Uterus (tissue), 7 donors: ENCODE data around the genes IRX3, IRX6 and CES1.

DNA sequence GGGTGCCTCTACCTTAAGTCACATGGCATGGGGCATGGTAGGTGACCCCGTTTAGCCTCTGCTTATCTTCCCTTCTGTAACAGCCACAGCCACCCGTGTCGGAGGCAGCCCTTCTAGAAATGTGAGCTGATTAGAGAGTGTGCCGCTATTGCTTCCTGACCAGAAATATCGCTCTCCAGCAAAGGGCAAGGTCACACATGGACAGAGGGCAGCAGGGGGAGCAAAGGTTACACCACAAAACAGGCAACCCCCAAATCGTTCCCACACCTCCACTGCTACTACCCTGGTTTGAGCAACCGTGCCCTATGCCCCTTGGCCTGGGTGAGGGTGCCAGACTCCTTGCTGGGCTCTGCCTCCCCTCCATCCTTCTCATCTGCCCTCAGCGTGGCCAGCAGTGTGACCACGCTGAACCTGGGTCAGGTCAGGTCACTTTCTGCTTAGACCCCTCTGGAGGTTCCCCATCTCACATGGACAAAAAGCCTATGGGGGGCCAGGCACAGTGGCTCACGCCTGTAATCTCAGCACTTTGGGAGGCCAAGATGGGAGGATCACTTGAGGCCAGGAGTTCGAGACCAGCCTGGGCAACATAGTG is 8.8 kb upstream of the AKTIP start:
- PRO-cap, 4 experiments, result no peak in any of the 4 experiments
- RAMPAGE, long total RNA, 2 experiments, result no peak in any of the 2 experiments
- RRBS, result no CpG with 5 or more reads among the region's 11 CpGs

DNA sequence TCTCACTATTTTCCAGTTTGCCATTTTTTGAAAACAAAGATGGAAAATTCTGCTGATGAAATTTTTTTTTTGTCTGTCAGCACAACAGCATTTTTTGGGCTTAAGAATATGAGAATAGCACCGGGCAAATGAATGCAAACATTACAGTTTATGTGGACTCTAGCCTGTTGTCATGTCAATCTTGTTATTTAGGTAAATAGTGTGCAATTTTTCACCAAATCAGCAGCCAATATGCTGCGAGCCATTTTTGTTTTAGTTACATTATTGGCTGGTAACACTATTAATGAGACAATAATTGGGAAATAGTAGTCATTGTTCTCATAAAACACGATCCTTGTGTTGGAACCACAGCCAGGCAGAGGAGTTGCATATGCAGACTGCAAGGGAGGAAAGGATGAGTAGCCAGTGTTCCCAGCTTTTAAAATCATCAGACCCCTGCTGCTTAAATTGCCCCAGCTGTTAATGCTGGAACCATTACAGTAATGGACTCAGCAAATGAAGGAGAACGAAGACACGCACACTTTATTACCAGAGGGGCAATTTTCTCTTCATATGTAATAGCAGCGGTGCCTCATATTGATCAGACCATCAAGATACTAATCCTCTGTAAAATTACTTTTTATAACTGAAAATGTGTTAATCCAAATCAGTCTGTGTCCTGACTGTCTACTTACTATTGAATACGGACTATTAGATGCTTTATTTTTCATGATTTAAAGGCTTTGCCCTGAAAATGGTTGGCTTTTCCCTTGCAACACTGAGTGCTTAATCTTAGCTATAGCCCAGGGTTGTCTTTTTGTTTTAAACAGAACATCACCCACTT is 10.7 kb downstream of the FTO start:
- PRO-cap, 4 experiments, result no peak in any of the 4 experiments
- RAMPAGE, long total RNA, 2 experiments, result no peak in any of the 2 experiments
- RRBS, result no CpG with 5 or more reads among the region's 7 CpGs

DNA sequence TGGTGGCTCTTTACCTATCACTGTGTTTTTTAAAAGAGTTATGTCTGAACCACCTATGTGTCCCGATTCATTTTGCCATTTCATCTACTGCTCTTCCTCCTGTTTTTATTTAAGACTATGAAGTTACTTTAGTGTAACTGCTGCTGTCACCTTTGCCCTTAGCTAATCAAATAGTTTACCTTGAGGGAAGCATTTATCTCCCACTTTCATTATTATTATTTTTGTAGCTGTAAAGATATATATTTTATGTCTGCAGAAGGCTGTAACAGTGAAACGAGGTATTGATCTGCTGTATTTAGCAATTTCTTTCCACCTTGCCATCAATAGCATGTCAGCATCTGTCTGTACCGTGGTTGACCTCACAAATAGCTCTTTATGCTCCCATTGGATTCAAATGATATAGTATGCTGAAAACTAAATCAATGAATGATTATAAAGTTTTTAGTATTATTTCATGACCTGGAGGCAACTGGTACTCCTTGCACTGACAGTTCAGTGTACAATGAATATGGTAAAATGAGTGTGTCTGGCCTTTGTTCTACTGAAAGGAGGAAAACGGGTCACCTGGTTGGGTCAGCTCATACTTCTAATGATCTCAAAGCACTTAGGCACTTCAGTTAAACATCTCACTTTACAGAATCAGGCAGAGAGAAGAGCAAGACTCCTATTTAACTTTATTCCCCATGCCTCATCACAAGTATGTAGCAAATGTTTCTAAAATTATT is 19.1 kb downstream of the FTO start:
- PRO-cap, 4 experiments, result no peak in any of the 4 experiments
- RAMPAGE, long total RNA, 2 experiments, result no peak in any of the 2 experiments
- RRBS, result no CpG with 5 or more reads among the region's 4 CpGs

DNA sequence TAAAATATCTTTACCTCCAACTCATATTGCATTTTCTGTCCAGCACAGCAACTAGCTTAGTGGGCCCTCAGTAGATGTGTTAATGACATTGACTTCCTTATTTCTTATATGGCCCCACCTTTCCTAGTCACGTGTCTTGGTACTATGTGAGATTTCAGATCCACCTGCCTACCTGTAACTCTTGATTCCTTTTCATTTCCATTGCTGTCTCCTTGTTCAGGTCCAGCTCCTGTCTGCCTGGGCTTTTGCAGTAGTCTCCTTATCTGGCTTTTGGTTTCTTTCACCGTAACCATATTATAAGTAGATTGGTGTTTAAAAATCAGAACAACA is 71.2 kb downstream of the FTO start:
- PRO-cap, 4 experiments, result no peak in any of the 4 experiments
- RAMPAGE, long total RNA, 2 experiments, result no peak in any of the 2 experiments
- RRBS, result no CpG with 5 or more reads among the region's 2 CpGs

- PRO-cap, 4 experiments, result no peak in any of the 4 experiments
- RAMPAGE, long total RNA, 2 experiments, result no peak in any of the 2 experiments
- RRBS, result no CpG with 5 or more reads among the region's 5 CpGs
Observed at GRCh38 chr16:53946959-53947612, 243.1 kb downstream of the FTO start.

DNA sequence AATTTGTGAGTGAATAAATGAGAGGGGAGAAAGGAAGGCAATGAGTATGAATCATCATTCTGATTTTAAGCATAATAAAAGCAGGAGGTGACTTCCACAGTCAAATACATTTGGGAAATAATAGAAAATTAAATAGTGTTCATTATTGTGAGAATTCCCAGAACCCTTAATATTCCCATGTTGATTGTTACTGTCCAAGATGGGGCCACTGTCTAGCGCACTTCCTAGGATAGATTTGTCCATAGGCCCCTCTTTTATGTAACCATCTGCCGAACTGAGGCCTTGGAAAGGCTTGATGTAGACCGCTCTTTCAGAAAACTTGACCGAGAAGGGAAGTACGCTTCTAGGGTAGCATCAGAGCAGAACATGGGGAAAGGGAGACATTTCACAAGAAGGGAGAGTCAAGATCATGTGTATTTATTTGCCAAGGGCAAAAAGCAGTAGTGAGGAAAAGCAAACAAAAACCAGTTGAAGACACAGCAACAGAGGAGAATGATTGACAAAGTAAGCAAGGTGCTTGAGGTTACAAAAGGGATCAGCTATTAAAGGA is 288.7 kb downstream of the IRX3 start:
- PRO-cap, 4 experiments, result no peak in any of the 4 experiments
- RAMPAGE, long total RNA, 2 experiments, result start-site peak on the plus strand in 1 of 2 experiments, centred at position 126 of the sequence, 5 reads per replicate
- RRBS, result no CpG with 5 or more reads among the region's 5 CpGs

- PRO-cap, 4 experiments, result peak in 4 of 4 experiments; most common plus-strand start chr16:54286393 (in 3); most common minus-strand start chr16:54286205 (in 2)
- RAMPAGE, long total RNA, 2 experiments, result no peak in any of the 2 experiments
- RRBS, result 2% methylated on average over 27 of the region's 89 CpGs
Observed at GRCh38 chr16:54285954-54286856, at the start of gene IRX3. Gene IRX3 (minus strand): TSS chr16:54286787.

DNA sequence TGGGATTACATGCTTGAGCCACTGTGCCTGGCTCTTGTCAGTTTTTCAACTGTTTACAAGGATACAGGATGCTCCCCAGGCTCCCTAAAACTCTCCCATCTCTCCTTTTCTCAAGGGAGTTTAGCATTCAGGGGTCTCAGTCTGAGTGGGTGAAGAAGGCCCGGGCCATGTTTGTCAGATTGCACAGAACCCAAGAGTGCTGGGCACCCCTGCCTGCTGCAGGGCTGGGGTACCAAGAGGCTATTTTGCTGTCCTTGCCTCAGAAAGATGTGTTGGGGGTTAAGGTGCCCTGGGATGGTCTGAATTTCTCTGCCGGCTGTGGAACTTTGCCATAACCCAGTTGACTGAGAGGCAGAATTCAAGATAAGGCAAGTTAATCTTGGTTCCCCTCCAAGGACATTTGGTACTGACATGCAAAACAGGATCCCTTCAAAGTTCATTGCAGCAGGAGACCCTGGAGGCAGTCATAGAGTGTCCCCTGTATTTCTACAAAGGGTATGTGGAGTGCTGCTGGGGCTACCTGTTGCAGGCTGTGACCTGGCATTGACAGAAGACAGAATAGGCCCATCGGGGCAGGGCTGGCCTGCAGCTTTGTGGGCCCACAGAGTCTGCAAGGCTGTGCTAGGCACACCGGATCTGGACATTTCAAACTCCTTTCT is 135.5 kb upstream of the IRX3 start:
- PRO-cap, 4 experiments, result no peak in any of the 4 experiments
- RAMPAGE, long total RNA, 2 experiments, result no peak in any of the 2 experiments
- RRBS, result no CpG with 5 or more reads among the region's 4 CpGs

GRCh38 chr16:54457025-54457372 is 170.4 kb upstream of the IRX3 start:
- PRO-cap, 4 experiments, result no peak in any of the 4 experiments
- RAMPAGE, long total RNA, 2 experiments, result no peak in any of the 2 experiments
- RRBS, result 86% methylated on average over 5 of the region's 10 CpGs

- PRO-cap, 4 experiments, result no peak in any of the 4 experiments
- RAMPAGE, long total RNA, 2 experiments, result no peak in any of the 2 experiments
- RRBS, result no CpG with 5 or more reads among the region's 7 CpGs
Observed at GRCh38 chr16:54873920-54874371, 56.7 kb upstream of the IRX5 start.

DNA sequence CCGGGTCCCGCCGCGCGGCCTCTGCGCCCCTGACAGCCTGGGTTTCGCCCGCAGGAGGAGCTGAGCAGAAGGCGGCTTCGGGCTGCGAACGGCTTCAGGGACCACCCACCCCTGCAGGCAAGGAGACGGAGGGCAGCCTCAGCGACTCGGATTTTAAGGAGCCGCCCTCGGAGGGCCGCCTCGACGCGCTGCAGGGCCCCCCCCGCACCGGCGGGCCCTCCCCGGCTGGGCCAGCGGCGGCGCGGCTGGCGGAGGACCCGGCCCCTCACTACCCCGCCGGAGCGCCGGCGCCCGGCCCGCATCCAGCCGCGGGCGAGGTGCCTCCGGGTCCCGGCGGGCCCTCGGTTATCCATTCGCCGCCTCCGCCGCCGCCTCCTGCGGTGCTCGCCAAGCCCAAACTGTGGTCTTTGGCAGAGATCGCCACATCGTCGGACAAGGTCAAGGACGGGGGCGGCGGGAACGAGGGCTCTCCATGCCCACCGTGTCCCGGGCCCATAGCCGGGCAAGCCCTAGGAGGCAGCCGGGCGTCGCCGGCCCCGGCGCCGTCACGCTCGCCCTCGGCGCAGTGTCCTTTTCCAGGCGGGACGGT is 2.5 kb downstream of the IRX5 start:
- PRO-cap, 4 experiments, result no peak in any of the 4 experiments
- RAMPAGE, long total RNA, 2 experiments, result no peak in any of the 2 experiments
- RRBS, result 18% methylated on average over 16 of the region's 75 CpGs

- PRO-cap, 4 experiments, result no peak in any of the 4 experiments
- RAMPAGE, long total RNA, 2 experiments, result no peak in any of the 2 experiments
- RRBS, result 73% methylated on average over 1 of the region's 6 CpGs
Observed at GRCh38 chr16:55091381-55091592, 160.6 kb downstream of the IRX5 start.

DNA sequence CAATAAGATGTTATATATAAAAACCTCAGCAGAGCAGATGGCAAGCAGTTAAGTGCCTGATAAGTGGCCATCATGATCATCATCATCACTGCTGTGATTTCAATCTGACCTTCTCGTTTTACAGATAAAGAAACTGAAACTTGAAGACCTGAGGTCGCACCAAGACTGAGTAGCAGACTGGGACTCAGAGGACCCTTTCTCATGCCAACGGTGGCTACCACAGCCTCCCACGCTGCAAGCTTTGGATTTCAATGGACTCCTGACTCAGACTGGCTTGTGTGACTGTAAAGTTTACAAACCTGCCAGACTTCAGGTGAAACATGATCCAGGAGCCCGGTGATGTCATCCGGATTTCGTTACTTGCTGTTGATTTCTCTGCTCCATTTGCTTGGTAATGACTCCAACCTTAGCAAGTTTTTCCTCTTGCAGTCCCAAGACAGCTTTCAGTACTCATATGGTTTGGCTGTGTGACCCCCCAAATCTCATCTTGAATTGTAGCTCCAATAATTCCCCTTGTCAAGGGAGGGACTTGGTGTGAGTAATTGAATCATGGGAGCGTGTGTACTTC is 26.9 kb upstream of the IRX6 start:
- PRO-cap, 4 experiments, result peak in 2 of 4 experiments; most common minus-strand start position 271 of the sequence (in 2)
- RAMPAGE, long total RNA, 2 experiments, result no peak in any of the 2 experiments
- RRBS, result no CpG with 5 or more reads among the region's 8 CpGs

DNA sequence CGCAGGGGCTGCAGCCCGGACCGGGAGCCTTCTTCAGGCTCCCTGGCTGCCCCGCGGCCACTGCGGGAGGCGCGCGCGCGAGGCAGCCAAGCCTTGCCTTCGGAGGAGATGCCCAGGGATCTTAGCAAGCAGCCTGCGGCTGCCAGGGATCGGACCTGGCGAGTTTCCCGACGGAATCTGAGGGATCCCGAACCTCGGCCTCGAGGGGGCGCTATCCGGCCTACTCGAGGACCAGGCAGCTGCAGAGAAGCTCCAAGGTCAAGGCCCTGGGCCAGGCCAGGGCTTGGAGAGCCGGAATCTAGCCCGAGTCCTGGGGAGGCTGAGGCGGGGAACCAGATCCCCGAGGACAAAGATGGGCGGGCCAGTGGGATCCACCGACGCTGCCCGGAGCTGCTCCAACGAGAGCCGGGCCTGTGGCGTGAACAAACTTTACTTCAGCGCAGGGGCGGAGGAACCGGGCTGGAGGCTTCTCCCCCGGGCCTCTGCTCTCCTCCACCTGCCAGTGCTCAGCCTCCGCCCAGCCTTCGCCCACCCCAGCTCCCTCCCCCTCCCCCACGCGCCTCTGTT is at the start of gene IRX6:
TSS of gene IRX6 (plus strand) at position 499 of the 567 bp plus-strand sequence.
- PRO-cap, 4 experiments, result no peak in any of the 4 experiments
- RAMPAGE, long total RNA, 2 experiments, result no peak in any of the 2 experiments
- RRBS, result 4% methylated on average over 14 of the region's 42 CpGs

GRCh38 chr16:55390893-55391258 is 66.9 kb downstream of the IRX6 start:
- PRO-cap, 4 experiments, result no peak in any of the 4 experiments
- RAMPAGE, long total RNA, 2 experiments, result no peak in any of the 2 experiments
- RRBS, result no CpG with 5 or more reads among the region's 3 CpGs

DNA sequence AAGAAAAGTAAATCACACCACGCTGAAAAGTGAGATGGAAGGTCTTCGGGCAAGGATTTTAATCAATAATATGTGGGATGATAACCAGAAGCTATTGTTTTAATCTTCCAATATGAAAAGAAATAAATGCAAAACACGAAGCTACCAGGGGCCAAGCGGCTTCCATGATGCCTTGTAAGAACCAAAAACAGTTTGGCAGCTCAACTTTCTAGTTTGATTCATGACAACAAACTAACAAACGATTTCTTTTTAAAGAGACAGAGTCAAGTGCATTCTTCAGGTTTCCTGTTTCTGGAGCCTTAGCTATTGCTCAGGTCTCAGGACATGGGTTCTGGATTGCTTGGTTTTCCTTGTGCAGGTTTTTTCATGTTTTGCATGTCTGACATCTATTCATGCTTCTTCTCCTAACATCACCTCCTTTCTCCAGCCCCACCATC is 67.6 kb downstream of the IRX6 start:
- PRO-cap, 4 experiments, result no peak in any of the 4 experiments
- RAMPAGE, long total RNA, 2 experiments, result no peak in any of the 2 experiments
- RRBS, result no CpG with 5 or more reads among the region's 5 CpGs

DNA sequence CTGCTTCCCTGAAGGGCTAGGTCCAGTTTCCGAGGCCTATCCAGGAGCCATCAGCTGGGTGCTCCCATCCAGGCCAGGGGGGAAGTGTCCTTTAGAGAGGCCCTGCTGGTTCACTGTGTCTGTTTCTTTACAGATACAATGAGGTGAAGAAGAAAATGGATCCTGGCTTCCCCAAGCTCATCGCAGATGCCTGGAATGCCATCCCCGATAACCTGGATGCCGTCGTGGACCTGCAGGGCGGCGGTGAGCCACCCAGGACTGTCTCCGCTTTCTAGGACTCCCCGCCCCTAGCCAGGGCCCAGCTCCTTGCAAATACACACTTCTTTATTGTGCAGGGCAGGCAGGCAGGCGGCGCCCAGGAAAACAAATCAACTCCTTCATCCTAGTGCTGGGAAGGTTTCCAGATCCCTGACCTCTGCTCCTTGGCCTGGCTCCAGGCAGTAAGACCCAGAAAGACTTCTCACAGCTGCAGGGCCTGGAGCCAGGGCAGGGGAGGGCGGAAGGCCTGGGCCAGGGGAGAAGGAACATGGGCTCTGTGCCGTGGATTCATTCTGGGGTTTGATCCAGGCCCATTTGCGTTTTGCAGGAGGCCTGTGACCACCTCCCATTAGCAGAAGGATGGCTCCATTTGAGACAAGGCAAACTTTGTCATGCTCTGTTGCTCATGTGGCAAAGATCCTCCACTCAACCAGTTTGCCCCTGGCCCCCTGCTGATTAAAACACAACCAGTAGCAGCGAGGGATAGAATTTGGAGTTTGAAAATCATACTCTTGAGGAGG is 6.0 kb upstream of the LPCAT2 start:
- PRO-cap, 4 experiments, result no peak in any of the 4 experiments
- RAMPAGE, long total RNA, 2 experiments, result start-site peak on the plus strand in 1 of 2 experiments, centred at position 184 of the sequence, 56 reads per replicate
- RRBS, result no CpG with 5 or more reads among the region's 15 CpGs

- PRO-cap, 4 experiments, result peak in 1 of 4 experiments; most common plus-strand start chr16:55832877 (in 1); most common minus-strand start chr16:55832771 (in 1)
- RAMPAGE, long total RNA, 2 experiments, result start-site peak on the minus strand in 1 of 2 experiments, at chr16:55833096-55833153 at its widest, 47 reads per replicate
- RRBS, result 6% methylated on average over 12 of the region's 46 CpGs
Observed at GRCh38 chr16:55832285-55833436, at the start of gene CES1. Gene CES1 (minus strand): TSS chr16:55833096.

DNA sequence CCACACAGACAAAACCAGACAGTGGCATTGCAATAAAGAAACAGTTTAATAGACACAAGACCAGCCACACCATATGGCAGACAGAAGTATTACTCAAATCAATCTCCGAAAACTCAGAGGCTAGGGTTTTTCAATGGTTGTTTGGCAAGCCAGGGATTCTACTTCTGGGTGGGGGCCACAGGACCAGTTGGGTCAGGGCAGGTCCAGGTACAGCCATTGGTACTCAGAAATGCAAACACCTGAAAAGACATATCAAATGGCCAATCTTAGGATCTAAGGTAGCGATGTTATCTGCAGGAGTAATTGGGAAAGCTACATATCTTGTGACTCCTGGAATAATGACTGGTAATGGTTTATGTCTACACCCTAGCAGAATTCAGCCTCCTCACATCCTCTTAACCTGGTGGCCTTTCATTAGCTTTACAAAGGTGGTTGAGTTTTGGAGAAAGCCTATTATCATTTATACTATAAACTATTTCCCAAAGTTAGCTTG is 40.8 kb upstream of the CES5A start:
- PRO-cap, 4 experiments, result no peak in any of the 4 experiments
- RAMPAGE, long total RNA, 2 experiments, result no peak in any of the 2 experiments
- RRBS, result no CpG with 5 or more reads among the region's 2 CpGs

- PRO-cap, 4 experiments, result no peak in any of the 4 experiments
- RAMPAGE, long total RNA, 2 experiments, result no peak in any of the 2 experiments
- RRBS, result no CpG with 5 or more reads among the region's 10 CpGs
Observed at GRCh38 chr16:56102520-56102862, 88.8 kb upstream of the GNAO1 start.